Osteoblast (primary cell): ENCODE measurements around the gene SCD.

- CAGE, long polyA plus RNA, result no peak
- RRBS, result no CpG with 5 or more reads among the region's 7 CpGs
Observed at GRCh38 chr10:98209278-98209949, 58.6 kb downstream of the LOXL4 start.

DNA sequence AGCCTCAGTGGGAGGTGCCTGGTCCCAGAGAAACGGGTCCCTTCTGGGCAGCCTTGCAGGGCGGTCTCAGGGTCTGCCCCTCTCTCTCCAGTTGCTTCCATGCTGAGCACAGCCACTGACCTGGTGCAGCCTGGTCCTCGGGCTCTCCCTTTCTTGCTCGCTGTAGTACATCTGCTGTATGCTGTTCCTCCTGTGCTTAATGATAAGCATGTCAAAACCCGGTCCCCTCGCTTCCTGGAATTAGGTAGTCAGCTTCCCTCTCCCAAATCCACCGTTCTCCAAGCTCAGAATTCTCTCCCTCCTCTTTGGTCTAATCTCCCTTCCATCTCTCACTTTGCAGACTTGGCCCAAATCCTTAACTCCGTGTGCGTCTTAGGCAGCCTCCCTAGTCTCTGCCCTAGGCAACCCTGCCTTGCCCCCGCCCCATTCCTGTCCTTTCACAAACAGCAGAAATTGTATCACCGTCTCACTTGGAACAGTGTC is 11.1 kb upstream of the HPS1 start:
- CAGE, long polyA plus RNA, result no peak
- RRBS, result no CpG with 5 or more reads among the region's 11 CpGs

- CAGE, long polyA plus RNA, result no peak
- RRBS, result no CpG with 5 or more reads among the region's 3 CpGs
Observed at GRCh38 chr10:98486292-98486884, 39.7 kb upstream of the HPS1 start.

GRCh38 chr10:99540418-99541225 is 7.9 kb downstream of the NKX2-3 start:
- CAGE, long polyA plus RNA, result no peak
- RRBS, result 4% methylated on average over 23 of the region's 61 CpGs

DNA sequence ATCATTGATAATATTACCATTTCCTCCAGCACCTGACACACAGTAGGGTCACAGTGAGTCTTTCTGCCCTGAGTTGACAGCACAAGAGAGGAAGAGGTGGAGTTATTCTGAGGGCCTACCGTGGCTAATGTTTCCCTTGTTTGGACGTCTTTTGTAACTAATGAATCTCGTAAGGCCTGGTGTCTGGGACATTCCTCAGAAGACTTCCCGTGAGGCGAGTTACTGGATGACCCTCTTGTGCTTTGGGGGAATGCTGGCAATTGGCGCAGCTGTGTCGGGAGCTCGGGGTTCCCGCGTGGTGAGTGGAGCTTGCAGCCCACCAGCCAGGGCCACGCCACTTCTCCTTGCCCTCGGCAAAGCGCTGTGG is 36.1 kb downstream of the SLC25A28 start:
- CAGE, long polyA plus RNA, result no peak
- RRBS, result no CpG with 5 or more reads among the region's 13 CpGs

DNA sequence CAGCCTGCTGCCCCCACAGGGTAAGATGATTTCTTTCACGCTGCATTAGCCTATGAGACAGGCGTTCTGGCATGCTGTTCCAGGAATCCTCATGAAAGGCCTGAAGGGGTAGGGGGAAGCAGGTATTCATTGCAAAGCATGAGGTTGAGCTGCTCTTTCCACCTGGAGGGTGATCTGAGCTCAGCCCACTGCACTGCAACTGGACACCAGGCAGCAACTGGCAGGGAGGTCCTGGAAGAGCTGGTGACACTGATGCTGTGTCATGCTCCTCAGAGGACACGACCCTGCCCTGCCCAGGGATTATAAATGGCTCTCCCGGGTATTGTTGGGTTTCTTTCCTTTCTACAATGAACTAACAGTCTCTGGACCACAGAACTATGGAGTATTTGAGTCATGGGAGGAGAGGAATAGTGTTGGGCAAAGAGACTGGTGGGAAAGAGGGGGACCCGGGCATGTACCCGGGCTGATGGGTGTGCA is 24.4 kb downstream of the SLC25A28 start:
- CAGE, long polyA plus RNA, result no peak
- RRBS, result 33% methylated on average over 1 of the region's 6 CpGs

DNA sequence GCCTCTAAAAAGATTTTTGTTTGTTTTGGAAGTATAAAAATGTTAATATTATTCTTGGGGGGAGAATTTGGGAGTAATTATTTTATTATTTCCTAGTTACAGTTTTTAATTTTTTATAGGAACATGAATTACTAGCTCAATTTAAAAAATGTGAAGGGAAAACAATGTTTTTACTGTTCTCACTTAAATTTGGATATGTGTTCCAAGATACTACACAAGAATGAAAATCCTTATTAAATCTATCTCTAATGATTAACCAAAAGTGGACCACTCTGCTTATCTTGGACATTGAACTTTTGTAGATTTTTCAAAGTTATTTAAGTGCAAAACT is 6.8 kb upstream of the ABCC2 start:
- CAGE, long polyA plus RNA, result no peak

GRCh38 chr10:99817027-99817752 is 34.8 kb downstream of the ABCC2 start:
- CAGE, long polyA plus RNA, result no peak
- RRBS, result no CpG with 5 or more reads among the region's 4 CpGs

GRCh38 chr10:100006256-100006892 is 3.4 kb downstream of the DNMBP start:
- CAGE, long polyA plus RNA, result no peak
- RRBS, result no CpG with 5 or more reads among the region's 4 CpGs

GRCh38 chr10:100009096-100009768 is 515 bp downstream of the DNMBP start:
- CAGE, long polyA plus RNA, result no peak
- RRBS, result under 1% methylated on average over 7 of the region's 42 CpGs

DNA sequence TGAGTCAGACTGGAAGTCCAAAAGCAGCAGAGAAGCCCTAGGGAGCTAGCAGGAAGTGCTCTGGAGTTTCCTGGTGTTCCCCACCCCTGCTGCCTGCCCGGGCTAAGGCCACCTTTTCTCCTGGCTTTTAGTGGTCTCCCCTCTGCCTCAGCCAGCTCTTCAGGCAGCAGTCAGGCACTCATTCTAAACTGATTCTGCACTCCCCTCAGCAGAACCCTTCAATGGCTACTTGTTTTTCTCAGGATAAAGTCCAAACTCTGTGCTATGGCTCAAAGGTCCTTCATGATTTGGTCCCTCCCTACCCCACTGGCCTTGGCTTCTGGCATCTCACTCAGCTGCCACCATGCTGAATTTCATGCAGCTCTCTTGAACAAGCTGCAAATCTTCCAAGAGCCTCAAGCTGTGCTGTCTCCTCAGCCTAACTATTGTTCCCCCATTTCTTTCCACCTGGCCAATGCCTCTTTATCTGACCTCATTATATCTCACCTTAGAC is 28.9 kb upstream of the DNMBP start:
- CAGE, long polyA plus RNA, result no peak
- RRBS, result no CpG with 5 or more reads among the region's 1 CpG

- CAGE, long polyA plus RNA, result no peak
- RRBS, result no CpG with 5 or more reads among the region's 6 CpGs
Observed at GRCh38 chr10:100046013-100046423, 35.7 kb downstream of the CPN1 start.

- CAGE, long polyA plus RNA, result start-site peak on the plus strand at chr10:100347232-100347438, 4,851 and 3,758 reads in 2 replicates
- RRBS, result 2% methylated on average over 12 of the region's 78 CpGs
Observed at GRCh38 chr10:100346762-100347636, at the start of gene SCD. Gene SCD (plus strand): TSS chr10:100347233.

- CAGE, long polyA plus RNA, result no peak
- RRBS, result no CpG with 5 or more reads among the region's 2 CpGs
Observed at GRCh38 chr10:100383422-100383661, 36.3 kb downstream of the SCD start.

DNA sequence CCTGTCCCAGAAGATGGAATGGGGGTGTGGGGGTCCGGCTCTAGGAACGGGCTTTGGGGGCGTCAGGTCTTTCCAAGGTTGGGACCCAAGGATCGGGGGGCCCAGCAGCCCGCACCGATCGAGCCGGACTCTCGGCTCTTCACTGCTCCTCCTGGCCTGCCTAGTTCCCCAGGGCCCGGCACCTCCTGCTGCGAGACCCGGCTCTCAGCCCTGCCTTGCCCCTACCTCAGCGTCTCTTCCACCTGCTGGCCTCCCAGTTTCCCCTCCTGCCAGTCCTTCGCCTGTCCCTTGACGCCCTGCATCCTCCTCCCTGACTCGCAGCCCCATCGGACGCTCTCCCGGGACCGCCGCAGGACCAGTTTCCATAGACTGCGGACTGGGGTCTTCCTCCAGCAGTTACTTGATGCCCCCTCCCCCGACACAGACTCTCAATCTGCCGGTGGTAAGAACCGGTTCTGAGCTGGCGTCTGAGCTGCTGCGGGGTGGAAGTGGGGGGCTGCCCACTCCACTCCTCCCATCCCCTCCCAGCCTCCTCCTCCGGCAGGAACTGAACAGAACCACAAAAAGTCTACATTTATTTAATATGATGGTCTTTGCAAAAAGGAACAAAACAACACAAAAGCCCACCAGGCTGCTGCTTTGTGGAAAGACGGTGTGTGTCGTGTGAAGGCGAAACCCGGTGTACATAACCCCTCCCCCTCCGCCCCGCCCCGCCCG is 83.0 kb downstream of the PAX2 start:
- CAGE, long polyA plus RNA, result no peak
- RRBS, result 3% methylated on average over 20 of the region's 36 CpGs

GRCh38 chr10:100997602-100997999 is 2.0 kb upstream of the LZTS2 start:
- CAGE, long polyA plus RNA, result no peak
- RRBS, result 0% methylated on average over 14 of the region's 31 CpGs

- CAGE, long polyA plus RNA, result no peak
- RRBS, result no CpG with 5 or more reads among the region's 4 CpGs
Observed at GRCh38 chr10:101052249-101052700, 9.5 kb upstream of the KAZALD1 start.

GRCh38 chr10:101292520-101292855 is 61.5 kb upstream of the BTRC start:
- CAGE, long polyA plus RNA, result no peak
- RRBS, result 2% methylated on average over 15 of the region's 31 CpGs

DNA sequence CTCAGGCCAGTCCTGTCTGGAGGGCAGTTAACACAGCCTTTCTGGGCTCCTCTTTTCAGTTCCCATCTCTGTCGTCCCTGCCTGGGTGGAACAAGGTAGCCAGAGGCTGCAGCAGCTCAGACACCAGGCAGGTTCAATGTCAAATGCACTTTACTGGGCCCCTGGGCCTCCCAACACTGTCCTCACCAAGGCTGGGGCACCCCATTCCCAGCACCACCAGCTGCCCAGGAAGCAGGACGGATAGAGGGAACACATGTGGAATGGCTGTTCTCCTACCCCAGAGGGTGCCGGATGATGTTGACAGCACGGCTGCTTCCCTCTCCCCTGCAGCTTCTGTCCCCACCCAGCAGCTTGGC is 9.3 kb downstream of the POLL start:
- CAGE, long polyA plus RNA, result no peak
- RRBS, result no CpG with 5 or more reads among the region's 4 CpGs

DNA sequence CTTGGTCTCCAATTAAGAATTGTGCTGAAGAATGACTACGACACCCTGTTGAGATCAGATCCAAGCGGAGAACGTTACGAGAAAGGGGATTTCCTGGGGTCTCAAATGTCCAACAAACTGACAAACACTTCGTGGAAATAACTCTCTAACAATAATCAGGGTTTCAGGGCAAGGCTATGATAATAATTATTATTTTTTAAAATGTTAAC is 10.6 kb upstream of the NPM3 start:
- CAGE, long polyA plus RNA, result no peak
- RRBS, result no CpG with 5 or more reads among the region's 5 CpGs